CD14-positive monocyte (primary cell): ENCODE measurements around a stretch of chr4.

DNA sequence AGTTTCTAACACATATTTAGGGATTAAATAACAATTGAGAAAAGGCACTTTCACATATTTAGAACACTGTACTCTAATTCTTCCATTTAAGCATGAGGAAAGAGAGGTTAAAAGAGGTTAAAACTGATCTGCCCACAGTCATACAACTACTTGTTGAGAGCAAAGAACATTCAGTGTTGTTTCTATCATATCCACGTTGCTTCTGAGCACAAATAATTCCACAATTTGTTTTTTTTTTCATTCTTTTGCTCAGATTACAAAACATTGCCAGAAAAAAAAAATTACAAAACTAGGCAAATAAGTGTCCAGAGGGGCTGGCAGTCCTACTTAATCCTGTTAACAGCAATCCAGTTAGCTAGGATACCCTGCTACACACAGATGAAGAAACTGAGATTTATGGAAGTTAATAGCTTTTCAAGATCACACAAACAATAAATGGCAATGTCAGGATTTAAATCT lies 6.3 kb upstream of the USP53 start:
- CAGE, long polyA plus RNA: no peak

- CAGE, long polyA plus RNA: no peak
Observed at GRCh38 chr4:119209059-119209421, 3.5 kb upstream of the USP53 start.

- CAGE, long polyA plus RNA: no peak
Observed at GRCh38 chr4:119221192-119221865, 8.8 kb downstream of the USP53 start.

- CAGE, long polyA plus RNA: no peak
Observed at GRCh38 chr4:119279405-119280209, 20.8 kb downstream of the C4orf3 start.

GRCh38 chr4:119284660-119285346 lies 15.6 kb downstream of the C4orf3 start:
- CAGE, long polyA plus RNA: no peak

- CAGE, long polyA plus RNA: no peak
Observed at GRCh38 chr4:119299723-119300011, 778 bp downstream of the C4orf3 start.

DNA sequence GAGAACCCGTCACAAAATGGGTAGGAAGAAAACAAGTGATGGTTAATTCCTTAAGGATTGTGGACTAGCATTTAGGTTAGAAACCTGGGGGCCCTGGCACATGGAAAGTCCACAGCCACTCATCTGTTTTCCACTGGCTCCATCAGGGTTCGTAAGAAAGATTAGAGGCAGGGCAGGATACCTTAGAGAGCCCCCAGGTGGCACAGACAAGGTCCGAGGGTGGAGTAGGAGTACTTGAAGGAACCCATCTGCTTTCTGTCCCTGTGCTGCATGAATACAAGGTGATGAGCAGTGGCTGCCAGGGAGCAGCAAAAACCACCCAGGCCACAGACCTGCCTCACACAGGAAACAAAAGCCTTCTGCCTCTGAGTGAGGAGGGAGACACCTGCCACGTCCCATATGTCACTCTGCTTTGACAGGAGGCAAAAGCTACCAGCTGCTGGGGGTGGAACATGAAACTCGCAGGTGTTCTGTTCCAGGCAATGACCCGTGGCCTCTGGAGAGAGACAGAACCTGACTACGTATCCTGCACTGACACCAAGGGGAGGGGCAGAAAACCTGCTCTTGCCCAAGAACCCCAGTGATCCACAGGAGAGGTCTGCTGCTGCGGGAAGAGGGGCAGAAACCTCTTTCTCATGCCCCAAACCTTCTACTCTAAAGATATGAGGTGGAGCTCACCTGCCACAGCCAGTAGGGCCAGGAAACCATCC lies 173.1 kb downstream of the PRDM5 start:
- CAGE, long polyA plus RNA: no peak

GRCh38 chr4:121057115-121058103 lies 14.9 kb downstream of the NDNF start:
- CAGE, long polyA plus RNA: no peak

GRCh38 chr4:121392433-121392822 lies 11.6 kb upstream of the QRFPR start:
- CAGE, long polyA plus RNA: no peak

- CAGE, long polyA plus RNA: no peak
Observed at GRCh38 chr4:121697568-121698097, 853 bp upstream of the ANXA5 start.

DNA sequence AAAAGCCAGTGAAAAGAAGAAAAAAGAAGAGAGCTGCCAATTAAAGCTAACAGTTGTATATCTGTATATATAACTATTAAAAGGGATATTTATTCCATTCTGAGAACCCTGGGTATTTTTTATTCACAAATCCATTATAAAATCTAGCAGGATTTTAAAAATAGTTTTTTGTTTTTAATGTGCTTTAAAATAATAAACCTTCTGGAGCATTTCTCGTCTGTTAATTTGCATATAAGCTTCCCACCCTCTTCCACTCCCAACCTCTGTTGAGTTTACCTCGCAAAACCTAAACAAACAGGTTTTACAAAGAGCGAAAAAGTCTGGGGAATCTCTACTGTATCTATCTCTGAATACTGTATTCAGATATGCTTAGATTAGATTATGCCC lies 6.9 kb downstream of the CCNA2 start:
- CAGE, long polyA plus RNA: no peak

DNA sequence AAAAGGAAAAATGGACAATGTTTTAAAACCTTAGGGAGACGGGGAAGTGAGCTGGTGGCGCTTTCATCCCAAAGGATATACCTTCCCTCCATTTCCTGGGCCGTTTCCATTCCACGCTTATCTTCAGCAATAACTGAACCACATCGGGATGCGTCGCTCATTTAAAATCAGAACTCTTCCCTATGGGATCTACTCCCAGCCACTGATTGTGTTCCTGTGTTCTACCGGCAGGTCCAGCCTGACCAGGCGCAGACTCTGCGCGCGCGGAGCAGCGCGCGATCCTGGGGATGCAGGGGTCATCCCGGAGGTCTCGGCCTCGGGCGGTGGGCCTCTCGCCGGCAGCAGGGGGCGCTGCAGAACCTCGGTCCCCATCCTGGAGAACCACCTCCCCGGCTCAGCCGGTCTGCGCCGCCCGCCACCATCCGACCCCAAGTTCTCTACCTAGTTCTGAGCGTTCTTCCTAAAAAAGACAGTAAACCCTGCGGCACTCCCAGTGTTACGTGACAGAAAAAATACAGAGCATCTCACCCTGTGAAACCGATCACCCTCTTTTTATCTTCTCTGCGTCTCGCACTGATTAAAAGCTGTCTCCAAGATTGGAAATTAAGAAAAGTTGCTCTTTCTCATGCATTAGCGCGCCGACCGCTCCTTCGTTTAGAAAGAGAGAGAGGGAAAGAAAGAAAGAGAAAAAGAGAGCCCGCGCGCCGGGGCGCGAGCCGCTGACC lies 1.7 kb downstream of the TRPC3 start:
- CAGE, long polyA plus RNA: no peak

DNA sequence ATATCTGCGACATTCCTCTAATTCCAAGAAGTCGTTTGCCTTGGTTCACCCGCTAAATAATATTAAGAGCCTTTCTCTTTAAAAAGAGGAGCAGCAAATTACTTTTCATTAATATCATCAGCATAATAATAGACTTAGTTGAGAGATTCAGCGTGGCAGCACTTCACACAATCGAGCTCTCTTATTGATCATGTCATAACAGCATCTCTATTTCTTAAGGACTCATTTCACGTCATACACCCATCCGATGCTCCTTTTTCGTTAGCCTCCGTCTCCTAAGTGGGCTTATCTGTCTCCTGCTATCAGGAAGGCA lies 339 bp upstream of the BLTP1 start:
- CAGE, long polyA plus RNA: no peak

- CAGE, long polyA plus RNA: no peak
Observed at GRCh38 chr4:122313556-122313988, 65.2 kb upstream of the ADAD1 start.

DNA sequence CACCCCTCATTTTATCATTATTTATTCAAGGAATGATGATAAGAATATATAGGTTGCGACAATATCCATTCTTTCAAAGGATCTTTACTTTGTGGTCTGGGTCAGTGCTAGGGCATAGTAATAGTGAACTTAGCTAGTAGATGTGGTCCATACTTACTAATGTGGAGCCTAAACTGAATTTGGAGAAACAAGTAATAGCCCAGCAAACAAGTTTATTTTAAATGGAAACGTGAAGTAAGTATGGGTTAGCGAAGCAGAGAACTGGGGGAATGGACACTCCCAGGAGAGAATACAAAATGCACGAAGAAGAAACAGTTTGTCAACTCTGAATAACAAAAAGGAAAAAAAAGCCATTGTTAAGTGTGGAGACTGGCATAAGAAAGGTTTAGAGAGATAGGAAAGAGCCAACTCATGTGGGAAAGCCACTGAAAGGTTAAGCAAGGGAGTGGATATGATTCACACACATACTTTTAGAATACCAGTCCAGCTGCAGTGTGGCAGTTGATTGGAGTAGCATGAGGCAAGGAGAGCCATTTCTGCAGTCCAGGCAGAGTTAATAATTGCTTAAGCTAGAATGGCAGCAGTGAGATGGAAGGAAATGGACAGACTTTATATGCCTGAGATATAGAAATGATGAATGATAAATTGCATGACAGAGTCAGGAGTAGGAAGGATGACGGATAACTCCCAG lies 37.0 kb upstream of the ADAD1 start:
- CAGE, long polyA plus RNA: no peak

DNA sequence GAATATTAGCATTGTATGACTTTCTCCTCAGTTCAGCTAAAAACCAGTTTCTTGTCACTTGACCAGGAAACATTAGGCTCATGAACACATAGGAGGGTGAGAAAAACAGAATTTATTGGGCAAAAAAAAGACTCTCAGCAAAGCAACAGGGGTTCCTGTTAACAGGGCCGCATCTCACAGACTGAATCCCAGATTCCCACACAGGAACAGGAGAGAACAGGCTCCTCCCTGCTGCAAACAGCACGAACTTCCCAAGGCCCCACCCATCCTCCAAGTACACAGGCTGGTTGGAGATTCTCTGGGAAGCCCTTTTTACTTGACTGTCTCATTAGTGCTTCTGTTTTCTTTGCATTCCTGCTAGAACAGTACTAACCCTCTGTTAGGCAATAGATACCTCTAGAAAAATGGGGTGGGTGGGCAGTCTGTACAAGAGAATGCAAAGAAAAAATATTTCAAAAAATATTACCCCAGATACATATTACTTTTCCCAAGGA lies 52.4 kb upstream of the IL21 start:
- CAGE, long polyA plus RNA: no peak

DNA sequence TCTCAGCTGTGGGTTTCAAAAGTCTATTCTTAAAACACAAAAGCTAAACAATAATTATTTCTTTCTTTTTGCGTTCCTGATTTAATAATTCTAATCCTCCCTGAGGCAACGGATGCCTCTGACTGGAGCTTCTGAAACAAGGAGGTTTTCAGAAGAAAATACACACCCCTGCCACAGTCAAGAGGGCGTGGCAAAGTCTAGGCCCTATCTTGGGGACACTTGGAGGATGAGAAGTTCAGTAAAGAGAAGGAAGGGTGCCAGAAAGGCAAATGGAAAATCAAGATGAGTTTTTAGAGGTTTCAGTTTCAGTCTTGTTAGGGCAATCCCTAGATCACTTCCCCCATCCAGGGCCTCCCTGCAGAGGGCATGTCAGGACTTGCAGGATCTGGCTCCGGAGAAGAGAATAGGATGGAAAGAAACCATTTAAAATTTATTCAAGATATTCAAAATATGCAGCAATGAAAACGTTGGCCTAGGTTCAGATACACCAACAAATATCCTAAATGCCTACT lies 28.5 kb upstream of the FGF2 start:
- CAGE, long polyA plus RNA: no peak

DNA sequence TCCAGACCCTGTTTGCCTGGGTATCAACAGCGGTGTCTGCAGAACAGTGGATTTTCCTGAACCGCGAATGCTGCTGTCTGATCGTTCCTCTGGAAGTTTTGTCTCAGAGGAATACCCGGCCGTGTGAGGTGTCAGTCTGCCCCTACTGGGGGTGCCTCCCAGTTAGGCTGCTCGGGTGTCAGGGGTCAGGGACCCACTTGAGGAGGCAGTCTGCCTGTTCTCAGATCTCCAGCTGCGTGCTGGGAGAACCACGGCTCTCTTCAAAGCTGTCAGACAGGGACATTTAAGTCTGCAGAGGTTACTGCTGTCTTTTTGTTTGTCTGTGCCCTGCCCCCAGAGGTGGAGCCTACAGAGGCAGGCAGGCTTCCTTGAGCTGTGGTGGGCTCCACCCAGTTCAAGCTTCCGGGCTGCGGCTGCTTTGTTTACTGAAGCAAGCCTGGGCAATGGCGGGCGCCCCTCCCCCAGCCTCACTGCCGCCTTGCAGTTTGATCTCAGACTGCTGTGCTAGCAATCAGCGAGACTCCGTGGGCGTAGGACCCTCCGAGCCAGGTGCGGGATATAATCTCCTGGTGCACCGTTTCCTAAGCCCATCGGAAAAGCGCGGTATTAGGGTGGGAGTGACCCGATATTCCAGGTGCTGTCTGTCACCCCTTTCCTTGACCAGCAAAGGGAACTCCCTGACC lies 22.2 kb downstream of the SPATA5 start:
- CAGE, long polyA plus RNA: no peak

DNA sequence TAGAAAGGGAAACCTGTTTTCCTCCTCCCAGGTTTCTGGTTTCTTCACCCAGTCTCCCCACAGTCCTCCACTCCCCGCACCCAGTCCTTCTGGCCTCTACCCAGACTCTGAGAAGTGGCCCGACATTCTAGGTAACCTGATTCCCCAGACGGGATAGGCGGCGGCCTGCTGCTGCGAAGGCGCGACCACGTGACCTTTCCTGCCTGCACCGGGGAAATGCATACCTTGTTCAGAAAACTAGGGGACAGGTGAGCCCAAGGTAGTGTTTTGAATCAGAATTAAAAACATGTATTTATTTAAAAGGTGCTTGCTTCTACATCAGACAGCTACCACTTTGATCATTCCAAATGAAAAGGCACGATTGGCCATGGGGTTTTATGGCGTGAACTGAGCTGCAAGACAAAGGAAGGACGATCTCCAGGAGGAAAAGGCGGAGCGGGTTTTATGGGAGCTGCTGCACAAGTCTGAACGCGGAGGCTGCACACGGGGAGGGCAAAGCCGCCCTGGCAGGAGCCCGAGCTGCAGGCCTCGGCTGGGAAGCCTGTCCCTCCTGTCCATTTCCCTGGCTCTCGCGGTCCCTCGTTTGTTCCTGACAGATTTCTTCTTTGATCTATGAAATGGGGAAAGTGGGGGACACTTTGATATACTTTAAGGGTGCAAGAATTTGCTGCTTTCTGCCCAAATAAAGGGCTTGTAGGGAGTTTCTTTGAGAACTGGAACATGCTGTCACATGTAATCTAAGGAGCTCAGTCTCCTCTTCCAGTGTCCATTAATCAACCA lies 150.8 kb downstream of the SPRY1 start:
- CAGE, long polyA plus RNA: no peak

DNA sequence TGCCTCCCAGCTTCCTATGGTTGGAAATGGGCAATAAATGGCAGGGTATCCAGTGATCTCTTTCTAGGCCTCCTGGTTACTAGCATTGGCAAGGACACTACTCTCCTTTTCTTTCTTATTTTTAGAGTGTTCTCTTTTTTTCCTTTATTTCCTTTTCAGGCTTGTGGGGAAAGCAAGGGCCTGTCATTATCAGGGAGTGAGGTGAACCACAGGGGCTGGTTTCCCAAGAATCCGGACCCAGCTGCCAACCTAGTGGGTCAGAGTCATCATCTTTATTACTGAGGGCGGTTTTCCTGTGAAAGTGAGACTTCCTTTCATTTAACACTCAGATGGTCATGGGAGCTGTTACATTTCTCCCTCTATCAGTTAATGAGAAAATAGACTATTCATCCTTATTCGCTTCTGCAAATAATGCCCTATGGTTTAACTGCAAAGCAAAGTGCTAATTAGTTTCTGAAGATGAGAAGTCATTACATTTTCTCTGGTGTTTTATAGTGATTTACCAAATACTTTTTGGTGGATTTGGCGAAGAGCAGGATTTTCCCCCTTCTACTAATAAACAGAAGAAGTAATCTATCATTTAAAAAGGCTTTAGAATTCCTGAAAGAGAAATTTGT lies 224.8 kb downstream of the SPRY1 start:
- CAGE, long polyA plus RNA: no peak